Suprapubic skin (tissue), 4 donors: ENCODE measurements around a stretch of chr4.

- PRO-cap: no peak
- RAMPAGE, long total RNA, 4 experiments: no peak in any of the 4 experiments
These were observed 30.1 kb upstream of the CCNG2 start for GRCh38 chr4:77126800-77127316.

DNA sequence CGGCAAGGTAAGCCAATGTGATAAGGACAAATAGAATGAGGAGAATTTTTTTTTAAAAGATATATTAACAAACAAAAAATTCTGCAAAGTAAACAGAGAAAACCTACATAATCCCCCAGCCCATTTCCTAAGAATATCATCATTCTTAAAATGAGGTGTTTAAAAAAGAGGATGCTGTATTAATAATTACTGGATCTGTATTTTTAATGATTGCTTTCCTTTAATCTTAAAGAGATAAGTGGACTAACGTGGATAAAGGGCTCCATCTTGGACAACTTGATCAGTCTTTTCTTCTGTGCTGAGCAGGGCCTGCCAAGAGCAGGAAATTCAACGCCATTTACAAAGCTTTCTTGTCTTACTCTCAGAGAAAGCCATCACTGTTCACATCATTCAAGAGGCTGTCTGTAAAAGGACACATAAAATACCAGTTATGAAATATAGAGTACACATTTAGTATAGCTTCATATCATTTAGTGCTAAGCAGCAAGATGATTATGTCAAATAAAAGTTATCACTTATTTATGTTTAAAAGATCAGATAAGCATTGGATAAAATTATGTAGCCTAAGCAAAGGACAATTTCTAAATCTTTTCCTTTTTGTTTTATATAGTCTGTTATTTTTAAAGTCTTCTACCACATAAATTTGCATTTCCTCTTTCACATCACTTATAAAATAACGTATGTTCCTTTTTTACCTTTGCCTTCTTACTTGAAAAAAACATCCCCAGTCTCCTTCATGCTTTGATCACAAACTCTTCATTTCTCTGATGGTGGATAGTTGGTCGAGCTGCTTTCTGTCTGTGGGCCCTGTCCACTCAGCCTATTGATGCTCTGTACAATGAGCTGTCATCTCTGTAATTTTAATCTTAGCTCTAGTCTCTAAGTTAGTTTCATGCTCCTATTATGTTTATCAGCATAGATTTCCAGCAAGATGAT, 2.2 kb upstream of the CCNG2 start:
- PRO-cap: no peak
- RAMPAGE, long total RNA, 4 experiments: no peak in any of the 4 experiments

DNA sequence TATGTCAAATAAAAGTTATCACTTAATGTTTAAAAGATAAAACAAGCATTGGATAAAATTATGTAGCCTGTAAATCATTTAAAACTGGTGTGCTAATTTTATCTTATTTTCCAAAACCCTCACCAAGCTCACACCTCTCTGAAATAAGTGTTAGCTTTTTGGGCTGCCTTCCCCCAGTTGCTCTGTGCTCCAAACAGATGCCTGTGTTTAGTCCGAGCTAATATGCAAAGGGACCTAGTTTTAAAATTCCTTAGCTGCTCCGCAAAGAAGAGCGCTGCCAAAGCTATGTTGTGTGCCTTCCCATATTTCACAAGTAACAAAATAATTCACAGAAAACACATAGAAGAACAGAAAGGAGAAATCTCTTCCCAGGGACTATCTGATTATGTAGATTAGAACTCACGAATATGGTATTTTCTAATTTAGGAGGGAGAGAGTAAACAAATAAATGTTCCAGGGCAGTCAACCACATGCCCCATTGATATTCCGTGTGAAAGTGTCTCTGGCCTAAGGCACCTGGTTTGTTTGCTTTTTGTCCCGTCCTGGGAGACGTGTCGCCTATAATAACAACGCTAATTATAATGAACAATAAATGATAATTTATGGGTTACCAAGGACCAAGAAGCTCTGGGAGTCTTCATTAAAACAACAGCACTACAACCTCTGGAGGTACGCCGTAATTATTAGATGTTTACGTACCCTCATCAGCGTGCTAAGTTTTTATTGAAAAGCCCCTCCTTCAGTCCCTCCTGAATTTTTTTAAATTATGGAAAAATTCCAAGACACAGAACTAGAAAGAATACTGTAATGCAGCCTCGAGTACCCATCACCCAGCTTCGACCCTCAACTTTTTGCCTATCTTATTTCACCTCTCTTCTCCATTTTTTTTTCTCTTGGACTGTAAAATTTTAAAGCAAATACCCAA, 1.2 kb upstream of the CCNG2 start:
- PRO-cap: no peak
- RAMPAGE, long total RNA, 4 experiments: no peak in any of the 4 experiments

DNA sequence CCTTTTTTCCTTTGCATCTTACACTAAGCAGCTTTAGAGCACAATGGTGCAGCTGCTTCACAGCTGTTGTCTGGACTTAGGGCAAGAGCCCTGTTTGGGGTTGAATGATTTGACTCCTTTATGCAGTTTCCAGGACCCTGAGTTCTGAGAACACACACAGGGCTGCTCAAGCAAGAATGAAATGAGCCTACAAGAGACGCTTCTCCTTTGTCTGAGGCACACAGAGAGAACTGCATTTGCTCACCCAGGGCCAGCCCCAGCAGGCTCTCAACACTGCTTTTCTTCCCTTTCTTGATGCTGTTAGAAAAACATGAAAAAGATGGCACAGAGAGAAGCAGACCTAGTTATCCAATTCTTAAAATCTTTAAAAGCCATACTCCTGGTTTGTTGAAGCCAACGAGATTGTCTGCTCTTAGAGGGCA, 20.3 kb downstream of the CCNG2 start:
- PRO-cap: no peak
- RAMPAGE, long total RNA, 4 experiments: no peak in any of the 4 experiments

- PRO-cap: no peak
- RAMPAGE, long total RNA, 4 experiments: no peak in any of the 4 experiments
These were observed 105.5 kb downstream of the CXCL13 start for GRCh38 chr4:77710937-77711674.

- PRO-cap: no peak
- RAMPAGE, long total RNA, 4 experiments: no peak in any of the 4 experiments
These were observed 74.6 kb downstream of the CNOT6L start for GRCh38 chr4:77744597-77744905.

DNA sequence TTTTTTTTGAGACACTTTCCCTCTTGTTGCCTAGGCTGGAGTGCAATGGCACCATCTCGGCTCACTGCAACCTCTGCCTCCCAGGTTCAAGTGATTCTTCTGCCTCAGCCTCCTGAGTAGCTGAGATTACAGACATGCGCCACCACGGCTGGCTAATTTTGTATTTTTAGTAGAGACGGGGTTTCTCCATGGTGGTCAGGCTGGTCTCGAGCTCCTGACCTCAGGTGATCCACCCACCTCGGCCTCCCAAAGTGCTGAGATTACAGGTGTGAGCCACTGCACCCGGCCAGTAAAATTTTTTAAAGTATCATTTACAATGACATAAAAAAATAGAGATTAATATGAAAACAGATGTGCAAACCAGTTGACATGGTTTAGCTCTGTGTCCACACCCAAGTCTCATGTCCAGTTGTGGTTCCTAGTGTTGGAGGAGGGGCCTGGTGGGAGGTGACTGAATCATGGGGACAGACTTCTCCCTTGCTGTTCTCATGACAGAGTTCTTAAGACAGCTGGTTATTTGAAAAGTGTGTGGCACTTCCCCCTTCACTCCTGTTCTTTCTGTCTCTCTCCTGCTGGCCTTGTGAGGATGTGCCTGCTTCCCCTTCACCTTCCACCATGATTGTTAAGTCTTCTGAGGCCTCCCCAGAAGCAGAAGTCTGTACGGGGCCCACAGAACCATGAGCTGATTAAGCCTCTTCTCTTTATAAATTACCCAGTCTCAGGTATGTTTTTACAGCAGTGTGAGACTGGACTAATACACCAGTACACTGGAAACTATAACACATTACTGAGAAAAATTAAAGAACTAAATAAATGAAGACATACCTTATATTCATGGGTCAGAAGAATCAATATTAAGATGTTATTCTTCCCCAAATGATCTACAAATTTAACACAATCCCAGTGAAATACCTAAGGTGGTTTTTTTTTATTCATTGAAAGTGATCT, 23.9 kb downstream of the CNOT6L start:
- PRO-cap: no peak
- RAMPAGE, long total RNA, 4 experiments: no peak in any of the 4 experiments

- PRO-cap: no peak
- RAMPAGE, long total RNA, 4 experiments: no peak in any of the 4 experiments
These were observed 2.9 kb downstream of the CNOT6L start for GRCh38 chr4:77816223-77816770.

- PRO-cap: no peak
- RAMPAGE, long total RNA, 4 experiments: no peak in any of the 4 experiments
These were observed 8.1 kb upstream of the MRPL1 start for GRCh38 chr4:77854259-77855285.

DNA sequence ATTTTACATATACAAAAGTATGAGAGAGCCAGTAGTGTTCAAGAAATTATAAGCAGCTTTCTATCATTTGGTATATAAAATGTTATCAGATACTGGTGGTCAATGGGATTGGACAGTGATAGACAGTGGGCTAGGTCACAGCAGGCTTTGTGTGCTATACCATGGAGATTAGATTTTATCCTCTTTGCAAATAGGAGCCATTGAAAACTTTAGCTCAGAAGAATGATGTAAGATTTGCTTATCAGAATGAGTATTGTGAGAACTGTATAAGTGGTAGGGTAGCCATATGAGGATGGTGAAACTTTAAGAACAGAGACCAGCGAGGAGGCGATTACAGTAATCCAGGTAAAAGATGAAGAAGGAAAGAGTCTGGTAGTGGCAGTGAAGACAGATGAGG, 37.9 kb downstream of the MRPL1 start:
- PRO-cap: no peak
- RAMPAGE, long total RNA, 4 experiments: no peak in any of the 4 experiments

DNA sequence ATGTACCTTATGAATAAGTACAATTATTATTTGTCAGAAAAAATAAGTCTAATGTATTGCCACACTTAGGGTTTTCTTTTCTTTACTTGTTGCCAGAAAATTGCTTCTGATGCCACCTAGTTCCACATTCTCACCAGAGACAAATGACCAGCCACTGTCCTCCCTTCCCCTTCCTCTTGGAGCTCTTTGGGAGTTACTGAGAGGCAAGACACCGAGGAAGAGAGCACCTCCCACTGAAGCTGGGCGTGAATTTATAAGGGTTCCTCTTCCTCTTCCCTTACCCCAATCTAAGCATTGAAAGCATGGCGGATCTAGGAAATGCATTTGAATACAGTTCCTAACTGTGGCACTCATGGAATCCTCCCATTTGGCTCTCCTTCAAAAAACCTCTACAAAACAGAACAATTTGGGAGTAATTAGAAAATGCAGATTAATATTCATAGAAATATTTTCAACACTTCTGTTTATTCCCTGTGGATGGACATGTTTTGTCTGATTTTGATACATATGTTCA, 30.1 kb downstream of the ANXA3 start:
- PRO-cap: no peak
- RAMPAGE, long total RNA, 4 experiments: no peak in any of the 4 experiments

DNA sequence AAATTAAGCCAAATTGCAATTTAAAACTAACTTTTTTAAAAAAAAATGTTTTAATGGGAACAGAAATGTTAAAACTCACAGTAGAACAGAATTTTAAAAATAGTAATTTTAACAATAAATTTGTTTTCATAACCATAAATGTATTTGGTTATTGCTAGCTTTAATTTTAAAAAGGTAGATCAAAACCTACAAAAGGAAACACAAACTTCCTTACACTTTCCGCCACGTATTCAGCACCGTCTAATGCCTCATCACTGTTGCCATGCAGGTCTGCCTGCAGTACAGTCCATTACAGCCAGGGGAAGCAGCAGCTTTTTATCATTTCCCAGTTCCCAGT, 93.0 kb downstream of the ANXA3 start:
- PRO-cap: no peak
- RAMPAGE, long total RNA, 4 experiments: no peak in any of the 4 experiments

GRCh38 chr4:78878491-78879107, 60.6 kb downstream of the PAQR3 start:
- PRO-cap: no peak
- RAMPAGE, long total RNA, 4 experiments: no peak in any of the 4 experiments

- PRO-cap: no peak
- RAMPAGE, long total RNA, 4 experiments: no peak in any of the 4 experiments
These were observed 430 bp upstream of the PAQR3 start for GRCh38 chr4:78939769-78939967.

DNA sequence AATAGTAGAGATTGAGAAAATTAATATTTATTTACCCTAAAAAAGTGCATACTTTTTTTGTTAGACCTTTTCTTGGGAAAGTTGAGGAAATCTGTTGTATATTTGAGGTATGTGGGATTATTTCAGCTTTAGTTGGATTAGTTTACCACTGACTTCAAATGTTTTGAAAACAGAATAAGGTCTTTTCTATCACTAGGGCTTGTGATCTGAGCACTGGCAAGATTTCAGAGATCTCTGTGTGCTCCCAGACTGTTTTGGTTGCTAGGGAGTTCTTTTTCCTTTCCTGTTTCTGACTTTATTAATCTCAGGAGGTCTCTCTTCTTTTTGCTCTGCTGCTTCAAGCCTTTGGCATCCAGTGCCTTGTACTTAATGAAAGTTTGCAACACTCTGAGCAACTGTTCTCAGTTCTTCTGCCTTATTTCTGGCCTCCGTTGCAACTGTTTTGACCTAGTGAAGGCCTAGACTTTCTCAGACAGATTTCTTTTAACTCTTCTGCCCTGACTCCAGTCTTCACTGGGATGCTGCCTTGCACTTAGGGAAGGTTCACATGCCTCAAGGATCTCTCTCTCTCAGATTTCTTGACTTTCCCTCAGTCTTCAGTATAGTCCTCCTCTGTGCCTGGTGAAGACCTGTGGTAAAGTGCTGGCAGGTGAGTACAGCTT, 32.1 kb upstream of the PAQR3 start:
- PRO-cap: no peak
- RAMPAGE, long total RNA, 4 experiments: start-site peak on the plus strand in 2 of 4 experiments, centred at positions 427 to 482 of the sequence, 7 to 9 reads per replicate

DNA sequence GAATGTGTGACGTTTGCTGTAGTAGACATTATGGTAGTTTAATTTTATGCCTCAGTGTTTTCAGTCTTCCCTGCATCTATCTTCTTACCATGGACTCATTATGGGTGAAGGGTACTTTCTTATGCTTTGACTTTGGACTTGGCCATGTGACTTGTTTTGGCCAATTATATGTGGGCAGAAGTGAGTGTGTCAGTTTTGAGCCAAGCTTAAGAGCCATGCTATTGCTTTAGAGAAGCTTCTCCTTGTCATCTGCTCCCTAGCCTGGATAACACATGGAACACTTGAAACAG, 128.6 kb downstream of the NAA11 start:
- PRO-cap: no peak
- RAMPAGE, long total RNA, 4 experiments: no peak in any of the 4 experiments

GRCh38 chr4:79964072-79965179, 108.6 kb downstream of the ANTXR2 start:
- PRO-cap: no peak
- RAMPAGE, long total RNA, 4 experiments: no peak in any of the 4 experiments

DNA sequence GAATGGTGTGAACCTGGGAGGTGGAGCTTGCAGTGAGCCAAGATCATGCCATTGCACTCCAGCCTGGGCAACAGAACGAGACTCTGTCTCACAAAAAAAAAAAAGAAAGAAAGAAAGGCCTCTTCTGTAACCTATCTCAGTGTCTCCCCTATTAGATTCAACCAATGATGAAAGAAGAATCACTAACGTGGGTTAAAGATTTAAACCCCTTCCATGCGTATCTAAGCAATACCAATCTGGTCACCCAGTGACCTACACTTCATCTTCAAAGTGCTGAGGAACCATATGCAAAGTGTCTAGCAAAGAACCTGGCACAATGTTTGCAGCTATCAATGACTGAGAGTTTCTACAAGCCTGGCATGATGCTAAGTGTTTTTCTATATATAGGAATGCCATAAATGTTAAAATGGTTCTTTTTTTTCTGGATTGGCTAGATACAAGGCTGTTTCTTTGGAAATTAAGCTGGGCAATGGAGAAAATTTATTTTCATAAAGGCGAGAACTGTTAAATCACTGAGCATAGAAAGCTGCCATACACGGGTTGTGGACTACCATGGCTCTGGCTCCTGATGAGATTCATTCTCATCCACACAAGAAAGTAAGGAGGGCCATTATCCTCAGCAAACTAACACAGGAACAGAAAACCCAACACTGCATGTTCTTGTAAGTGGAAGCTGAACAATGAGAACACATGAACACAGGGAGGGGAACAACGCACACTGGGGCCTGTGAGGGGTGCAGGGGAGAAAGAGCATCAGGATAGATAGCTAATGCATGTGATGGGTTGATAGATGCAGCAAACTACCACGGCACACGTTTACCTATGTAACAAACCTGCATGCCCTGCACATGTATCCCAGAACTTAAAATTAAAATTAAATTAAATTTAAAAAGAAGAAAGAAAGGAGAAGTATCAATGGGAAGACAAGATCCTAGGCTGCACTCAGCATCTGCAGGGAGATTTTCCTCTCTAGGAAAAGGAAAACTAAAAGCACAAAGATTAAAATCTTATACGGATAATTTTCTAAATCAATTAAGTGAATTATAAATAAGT, 5.6 kb downstream of the ANTXR2 start:
- PRO-cap: no peak
- RAMPAGE, long total RNA, 4 experiments: no peak in any of the 4 experiments

DNA sequence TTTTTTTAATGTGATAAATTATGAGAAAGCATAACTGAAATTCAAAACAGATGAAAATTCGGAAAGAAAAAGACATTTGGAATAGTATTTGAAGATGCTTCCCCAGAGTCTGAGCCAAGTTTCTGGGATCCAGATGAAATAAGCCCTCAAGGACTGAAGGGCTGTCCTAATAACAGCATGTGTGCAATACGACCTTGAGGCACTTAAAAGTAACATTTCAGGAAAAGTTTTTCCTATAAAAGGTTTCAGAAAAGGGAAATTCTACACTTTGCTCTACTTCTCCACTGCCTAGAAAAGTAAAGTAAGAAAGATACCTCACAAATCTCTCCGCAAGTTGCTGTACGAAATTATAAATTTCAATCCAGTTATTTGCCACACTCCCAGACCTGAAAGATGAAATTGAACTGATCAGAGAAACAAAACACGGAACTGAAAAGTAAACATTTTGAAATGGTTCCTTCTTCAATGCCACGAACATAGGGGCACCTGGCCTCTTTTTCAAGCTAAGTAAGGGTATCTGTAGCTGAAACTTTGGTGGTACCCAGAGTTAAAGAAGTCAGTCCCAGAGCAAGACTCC, 1.7 kb downstream of the ANTXR2 start:
- PRO-cap: no peak
- RAMPAGE, long total RNA, 4 experiments: no peak in any of the 4 experiments

DNA sequence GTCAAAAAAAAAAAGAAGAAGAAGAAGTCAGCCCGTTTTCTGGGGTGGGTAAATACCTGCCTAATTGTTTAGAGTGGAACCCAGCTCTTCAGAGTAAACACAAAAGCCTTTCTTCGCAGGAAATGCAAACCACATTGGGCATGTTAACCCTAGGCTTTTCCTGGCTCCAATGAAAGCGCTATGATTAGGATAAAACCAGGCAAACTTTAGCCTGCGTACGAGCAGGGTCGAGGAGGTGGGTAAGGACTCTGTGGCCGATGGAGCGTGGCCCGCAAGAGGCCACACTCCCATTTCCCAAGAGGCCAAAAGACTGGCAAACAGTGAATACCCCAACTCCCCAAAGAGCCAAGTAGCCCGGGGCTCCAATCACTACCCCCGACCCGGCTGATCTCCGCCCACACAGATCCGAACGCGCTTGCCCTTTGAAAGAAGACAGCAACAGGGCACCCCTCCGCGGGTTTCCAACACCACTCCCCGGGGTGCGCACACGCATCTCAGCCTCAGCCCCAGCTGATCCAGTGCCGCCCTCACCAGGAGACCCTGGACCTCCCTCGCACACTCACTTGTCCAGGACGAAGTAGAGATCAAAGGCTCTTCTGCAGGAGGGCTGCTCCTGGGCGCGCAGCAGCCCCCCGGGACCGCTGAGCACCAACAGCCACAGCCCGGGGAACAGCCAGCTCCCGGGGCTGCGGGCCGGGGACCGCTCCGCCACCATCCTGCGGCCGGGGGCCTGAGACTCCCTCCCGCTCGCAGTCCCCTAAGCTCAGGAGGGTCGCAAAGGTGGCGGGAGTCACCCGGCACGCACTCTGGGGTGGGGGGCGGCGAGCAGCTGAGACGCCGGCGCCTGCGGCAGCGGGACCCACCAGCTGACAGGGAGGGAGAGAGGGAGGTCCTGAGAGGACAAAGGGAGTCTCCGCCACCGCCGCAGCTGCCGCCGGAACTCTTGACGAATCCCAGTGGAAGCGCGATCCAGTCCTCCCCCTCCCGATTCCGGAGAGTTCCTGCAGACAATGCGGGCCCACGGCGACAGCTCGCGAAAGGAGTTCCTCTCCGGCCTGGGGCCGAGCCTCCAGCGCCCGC, 843 bp downstream of the ANTXR2 start:
- PRO-cap: bidirectional peak, plus-strand start at position 1,006 of the sequence, minus-strand start at position 945 of the sequence
- RAMPAGE, long total RNA, 4 experiments: no peak in any of the 4 experiments